ENCODE data around the genes SSX4B, RBM3, PQBP1 and TFE3.

DNA sequence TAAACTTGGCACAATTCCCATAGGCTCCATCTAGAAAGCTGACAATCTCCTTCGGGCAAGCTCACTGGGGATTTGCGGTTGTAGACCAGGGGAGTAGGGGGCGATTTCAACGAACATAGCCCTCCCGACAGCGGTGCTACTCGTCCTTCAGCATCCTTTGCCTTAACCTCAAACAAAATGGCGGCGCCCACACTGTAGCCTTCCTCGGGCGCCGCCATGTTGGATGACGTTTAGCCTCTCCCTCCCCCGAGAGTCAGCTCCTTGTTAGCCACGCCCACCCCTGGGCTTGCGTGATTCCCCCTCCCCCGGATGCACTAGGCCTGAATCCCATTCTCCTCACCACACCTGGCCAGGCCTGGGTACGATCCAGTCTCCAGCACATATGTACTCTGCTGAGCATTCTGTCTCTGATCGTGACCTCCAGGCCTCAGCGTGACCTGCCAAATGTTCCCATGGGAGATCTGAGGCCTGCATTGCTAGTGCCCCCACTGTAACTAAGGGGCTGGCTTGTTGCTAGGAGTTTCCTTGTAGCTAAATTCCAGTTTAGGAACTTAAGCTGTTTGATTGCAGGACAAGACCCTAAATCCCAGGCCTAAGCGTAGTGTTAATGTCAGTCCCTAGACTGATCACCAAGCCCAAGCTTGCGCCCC is 48.9 kb upstream of the ZNF157 start:
- PRO-cap: no peak

DNA sequence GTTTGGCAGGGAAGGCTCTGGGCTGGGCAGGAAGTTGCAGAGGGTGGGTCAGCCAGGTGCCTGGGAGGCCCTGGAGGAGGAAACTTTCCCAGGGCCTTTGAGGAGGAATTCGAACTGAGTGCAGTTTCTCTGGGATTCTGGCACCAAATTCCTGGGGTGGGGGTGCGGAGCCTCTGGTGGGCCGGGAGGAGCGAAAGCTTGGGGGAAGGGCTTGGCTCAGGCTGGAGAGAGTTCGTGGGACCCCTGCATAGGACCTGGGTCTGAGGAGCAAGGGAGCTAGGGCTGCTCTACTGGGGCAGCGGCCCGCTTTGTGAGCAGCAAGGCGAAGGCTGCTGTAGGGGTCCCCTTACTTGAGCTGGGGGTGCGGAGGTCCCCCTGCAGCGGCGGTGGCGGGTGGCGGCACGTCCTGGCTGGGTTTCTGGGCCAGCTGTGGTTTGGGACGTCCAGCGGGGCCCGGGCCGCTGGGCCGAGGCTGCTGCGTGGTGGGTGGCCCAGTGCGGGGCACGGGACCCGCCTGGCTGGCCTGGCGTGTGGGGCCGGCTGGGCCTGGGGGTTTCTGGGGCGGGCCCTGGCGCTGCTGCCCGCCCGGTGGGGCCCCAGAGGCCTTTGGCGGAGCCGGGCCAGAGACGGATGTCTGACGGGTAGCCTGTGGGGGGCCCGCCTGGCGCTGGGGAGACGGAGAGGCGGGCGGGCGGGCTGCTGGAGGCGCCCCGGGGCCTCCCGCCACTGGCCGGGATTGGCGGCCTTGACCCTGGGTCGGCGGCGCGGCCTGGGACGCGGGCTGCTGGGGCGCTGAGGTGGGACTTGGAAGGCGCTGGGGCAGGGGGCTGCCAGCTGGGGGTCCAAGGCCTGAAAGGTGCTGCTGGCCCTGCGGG is 8.3 kb upstream of the TIMP1 start:
- PRO-cap: unidirectional peak, plus-strand start at position 51 of the sequence

GRCh38 chrX:47586510-47587800 is 4.7 kb downstream of the TIMP1 start:
- PRO-cap: no peak

GRCh38 chrX:47863225-47863627 is 26.5 kb downstream of the ZNF81 start:
- PRO-cap: no peak

DNA sequence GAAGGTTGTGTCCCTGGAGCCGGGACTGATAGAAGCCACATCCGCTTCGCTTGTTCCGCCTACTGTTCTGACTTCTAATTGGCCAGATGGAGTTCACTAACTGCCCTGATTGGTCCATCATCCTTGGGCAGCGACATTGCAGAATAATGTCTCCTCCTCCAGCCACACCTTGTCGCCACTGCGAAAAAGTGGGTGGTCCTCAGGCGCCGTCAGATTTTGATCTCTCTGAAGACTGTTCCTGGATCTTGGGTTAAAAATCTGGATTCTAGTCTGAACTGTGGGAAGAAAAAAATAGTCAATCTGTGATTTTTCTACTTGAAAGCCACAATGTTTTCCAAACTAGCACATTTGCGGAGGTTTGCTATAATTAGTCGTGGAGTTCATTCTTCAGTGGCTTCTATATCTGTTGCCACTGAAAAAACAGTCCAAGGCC is 311 bp upstream of the SSX3 start:
- PRO-cap: no peak

DNA sequence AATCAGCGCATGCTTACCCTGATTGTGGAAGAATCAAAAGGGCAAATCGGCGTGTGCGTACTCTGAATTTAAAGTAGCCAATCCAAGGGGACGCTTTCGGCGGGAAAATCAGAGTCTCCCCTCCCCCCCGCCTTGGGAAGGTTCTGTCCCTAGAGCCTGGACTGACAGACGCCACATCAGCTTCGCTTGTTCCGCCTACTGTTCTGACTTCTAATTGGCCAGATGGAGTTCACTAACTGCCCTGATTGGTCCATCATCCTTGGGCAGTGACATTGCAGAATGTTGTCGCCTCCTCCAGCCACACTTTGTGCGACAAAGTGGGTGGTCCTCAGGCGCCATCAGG is at the start of gene SSX4B:
Gene SSX4B (minus strand): TSS at position 116 of the 343 bp plus-strand sequence.
- PRO-cap: no peak

DNA sequence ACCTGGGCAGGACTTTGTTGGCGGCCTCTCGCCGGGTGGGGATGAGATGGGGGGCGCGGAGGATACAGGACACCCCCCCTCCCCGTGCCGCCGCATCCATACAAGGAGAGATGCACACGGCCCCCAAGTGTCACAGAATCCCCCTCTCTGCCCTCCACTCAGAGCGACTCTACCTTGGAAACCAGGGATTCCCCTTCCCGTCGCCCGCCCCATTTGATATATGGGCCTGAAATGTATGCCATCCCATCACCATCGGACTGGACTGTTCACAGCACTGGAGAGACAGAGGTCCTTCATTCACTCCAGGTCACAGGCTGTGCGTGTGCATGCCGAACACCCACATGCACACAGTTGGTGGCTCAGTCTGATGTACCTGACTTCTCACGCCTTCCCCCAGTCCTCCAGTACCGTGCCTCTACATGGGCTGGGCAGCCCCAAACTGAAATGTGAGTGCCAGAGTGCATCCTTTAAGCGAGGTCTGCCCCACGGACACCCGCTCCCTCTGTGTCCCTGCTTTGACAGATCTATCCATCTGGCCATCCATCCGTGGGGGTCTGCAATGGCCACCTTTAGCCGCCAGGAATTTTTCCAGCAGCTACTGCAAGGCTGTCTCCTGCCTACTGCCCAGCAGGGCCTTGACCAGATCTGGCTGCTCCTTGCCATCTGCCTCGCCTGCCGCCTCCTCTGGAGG is 615 bp downstream of the PORCN start:
- PRO-cap: no peak

- PRO-cap: bidirectional peak, plus-strand start at chrX:48521859, minus-strand start at chrX:48521568
Measured at GRCh38 chrX:48521263-48521762, 295 bp upstream of the EBP start.

- PRO-cap: no peak
Measured at GRCh38 chrX:48538028-48538759, 1.3 kb upstream of the TBC1D25 start.

DNA sequence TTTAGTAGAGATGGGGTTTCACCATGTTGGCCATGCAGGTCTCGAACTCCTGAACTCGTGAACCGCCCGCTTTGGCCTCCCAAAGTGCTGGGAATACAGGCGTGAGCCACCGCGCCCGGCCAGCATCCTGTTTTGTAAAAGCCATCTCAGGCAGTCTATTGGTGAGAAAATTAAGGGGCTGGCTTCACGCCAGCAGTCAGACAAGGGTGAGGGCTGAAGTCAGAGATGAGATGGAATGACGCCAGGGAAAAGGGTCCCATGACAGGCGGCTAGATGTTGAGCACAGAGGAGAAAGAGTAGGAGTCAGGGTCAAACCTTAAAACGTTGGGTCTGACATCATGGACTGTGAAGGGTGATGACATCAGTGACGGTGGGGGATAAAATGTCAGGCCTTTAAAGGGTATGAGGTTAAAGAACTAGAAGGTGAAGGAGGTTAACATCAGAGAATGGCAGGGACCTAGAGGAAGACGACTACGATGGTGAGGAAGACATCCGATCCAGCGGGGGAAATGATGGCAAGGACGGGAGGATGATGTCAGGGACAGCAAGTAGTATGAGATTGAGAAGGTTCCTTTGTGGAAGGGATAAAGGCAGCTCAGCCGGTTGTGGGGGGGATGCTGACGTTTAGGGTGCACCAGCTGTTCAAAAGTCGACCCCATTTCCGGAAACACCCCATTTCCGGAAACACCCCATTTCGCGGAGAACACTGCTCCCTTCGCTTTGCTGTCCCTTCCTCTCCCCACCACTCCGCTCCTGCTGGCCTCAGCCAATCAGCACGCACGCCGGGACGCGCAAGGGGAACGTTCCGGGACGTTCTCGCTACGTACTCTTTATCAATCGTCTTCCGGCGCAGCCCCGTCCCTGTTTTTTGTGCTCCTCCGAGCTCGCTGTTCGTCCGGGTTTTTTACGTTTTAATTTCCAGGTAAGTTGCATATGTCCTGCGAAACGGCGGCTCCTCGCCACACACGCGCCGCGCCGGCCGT is at the start of gene RBM3:
Gene RBM3 (plus strand): TSS at position 833 of the 983 bp plus-strand sequence.
- PRO-cap: bidirectional peak, plus-strand start at position 833 of the sequence, minus-strand start at position 661 of the sequence

DNA sequence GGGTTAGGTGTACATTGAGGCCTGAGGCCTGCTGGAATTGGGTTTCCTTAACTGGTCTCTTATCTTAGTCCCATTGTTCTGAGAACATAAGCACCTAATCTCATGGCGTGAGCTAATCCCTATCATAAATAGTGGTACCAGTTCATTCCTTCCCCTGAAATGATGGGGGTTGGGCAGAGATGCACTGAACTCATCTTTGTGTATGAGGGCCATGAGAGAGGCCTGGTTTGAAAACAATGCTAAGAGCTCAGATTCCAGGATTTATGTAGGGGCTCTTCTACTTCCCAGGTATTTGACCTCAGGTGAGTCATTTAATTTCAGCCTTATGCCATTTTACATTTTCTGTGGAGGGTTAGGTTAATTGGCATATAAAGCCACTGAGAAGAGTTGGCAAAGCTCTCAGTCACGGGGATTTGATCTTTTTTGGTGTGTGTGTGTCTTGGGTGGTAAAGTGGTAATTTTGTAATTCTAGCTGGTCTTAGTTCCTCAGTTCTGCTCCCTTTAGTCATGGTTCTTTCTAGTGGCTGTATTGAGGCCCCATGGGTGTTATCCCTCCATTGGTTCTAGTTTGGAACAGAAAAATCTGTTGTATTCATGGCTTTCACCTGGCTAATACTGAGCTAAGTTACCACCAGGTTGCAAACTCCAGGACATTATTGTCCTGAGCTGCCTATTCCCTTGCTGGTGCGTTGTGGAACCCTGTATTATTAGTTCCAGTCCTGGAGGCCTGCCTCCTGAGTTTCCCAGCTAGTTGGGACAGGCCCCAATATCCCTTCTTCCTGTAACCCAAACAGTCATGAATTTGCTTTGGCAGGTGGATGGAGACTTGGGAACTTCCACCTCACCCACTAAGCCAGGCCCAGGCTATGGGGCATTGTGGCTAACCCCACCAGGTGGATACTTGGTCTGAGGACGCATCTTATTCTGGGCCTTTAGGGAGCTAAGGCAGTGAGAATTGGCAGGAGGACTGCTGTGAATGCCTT is 4.7 kb downstream of the RBM3 start:
- PRO-cap: no peak

DNA sequence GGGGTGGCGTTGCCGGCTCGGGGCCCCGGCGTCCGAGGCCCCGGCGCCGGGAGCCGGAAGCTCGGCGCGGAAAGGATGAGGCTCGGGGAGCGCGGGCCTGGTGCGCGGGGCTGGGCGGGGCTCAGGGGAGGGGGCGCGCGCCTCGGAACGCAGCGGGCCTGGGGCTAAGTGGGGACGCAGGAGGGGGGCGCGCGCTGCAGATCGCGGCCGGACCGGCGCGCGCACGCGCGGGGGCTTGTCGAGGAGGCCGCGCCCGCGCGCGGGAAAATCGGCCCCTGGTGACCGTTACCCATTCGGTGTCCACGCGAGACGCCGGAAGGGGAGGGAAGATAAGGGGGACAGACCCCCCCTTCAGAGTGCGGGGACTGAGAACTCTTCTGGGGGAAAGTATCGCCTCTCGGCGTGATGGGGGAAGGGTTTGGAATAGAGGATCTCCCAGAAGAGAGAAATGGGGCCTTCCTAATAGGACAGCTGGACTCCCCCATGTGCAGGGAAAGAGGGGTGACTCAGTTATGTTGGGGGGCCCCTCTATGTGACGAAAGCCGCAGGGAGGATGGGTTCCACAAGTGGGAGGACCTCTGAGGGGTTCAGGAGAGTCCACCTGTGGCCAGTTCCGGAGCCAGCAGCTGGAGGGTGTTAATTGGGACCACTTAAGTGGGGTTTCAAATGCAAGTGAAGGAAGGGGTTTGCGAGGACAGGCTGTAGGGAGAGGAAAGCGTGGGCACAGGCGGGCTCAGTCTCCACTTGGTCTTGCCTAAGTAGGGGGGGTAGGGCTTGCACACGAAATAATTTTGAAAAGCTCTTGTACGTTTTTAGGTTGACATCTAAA is 538 bp downstream of the SUV39H1 start:
- PRO-cap: no peak

DNA sequence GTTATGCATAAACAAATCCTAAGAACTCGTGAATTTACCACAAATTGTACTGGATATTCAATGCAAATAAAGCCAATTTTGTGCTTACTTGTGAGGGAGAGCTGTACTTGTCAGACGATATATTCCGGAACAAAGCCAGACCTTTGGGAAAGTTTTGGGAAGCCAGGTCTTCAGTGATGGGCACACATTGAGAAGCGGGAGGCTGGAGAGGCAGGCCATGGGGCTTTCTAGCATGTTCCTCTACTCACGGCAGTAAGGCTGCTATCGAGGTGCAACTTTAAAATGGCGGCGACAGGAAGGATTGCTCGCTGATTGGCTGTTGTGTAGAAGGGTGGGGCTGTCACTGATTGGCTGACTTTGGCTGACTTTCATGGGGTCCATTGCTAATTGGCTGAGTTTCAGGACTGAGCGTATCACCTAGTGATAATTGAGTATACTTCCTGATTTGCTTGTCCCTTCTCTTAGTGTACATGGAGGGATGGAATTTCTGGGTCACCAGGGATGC is 19.8 kb upstream of the GLOD5 start:
- PRO-cap: no peak

DNA sequence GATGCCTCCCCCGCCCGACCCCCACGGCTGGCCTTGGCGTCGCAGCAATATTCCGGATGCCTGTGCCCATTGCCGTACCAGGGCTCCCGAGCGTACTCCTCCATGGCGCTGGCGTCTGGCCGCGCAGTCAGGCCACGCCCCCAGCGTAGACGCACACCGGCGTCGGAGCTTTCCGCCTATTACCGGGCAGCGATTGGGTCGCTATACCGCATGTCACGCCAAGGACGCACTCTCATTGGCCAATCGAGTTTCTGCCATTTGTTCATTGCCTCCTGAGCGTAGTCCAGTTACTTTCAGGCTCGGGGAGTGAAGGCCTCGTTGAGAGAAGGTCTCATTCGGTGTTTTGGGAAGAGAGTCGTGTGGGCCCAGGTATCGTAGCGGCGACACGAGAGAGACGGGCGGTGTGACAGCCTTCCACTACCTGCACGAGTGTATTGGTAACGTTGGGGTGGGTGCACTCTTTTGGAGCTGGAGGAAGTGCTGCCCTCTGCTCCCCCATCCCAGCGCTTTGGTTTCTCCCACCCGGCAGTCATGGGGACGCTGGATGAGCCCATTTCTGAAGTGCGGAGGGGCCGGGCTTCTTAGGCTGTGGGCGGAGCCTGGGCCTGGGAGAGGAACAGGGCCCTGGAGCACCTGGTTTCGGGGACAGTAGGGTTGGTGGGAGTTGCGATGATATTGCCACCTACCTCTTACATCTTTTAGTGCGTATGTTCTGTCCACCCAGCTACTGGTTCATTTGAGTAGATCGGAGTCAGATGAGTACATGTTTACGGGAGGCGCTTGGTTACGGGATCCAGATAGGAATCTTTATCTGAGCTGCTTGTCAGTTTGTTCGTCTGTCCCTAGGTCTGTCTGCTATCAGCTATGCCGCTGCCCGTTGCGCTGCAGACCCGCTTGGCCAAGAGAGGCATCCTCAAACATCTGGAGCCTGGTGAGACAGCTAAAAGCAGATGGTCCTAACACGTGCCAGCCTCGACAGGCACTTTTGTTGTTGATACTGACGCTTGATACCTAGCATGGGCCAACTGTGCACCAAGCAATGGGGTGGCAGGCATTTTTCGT is at the start of gene PQBP1:
Gene PQBP1 (plus strand): TSS at position 285 of the 1,062 bp plus-strand sequence.
- PRO-cap: bidirectional peak, plus-strand start at position 286 of the sequence, minus-strand start at position 117 of the sequence; bidirectional peak, plus-strand start at position 584 of the sequence, minus-strand start at position 510 of the sequence

- PRO-cap: no peak
Measured at GRCh38 chrX:48913019-48913770, 1.7 kb upstream of the SLC35A2 start.

GRCh38 chrX:48939155-48939770 is 18.1 kb downstream of the OTUD5 start:
- PRO-cap: no peak

- PRO-cap: no peak
Measured at GRCh38 chrX:49001338-49001937, 626 bp downstream of the GRIPAP1 start.

GRCh38 chrX:49029816-49030262 is 13.3 kb downstream of the TFE3 start:
- PRO-cap: bidirectional peak, plus-strand start at chrX:49030185, minus-strand start at chrX:49029937

- PRO-cap: unidirectional peak, minus-strand start at chrX:49043320; bidirectional peak, plus-strand start at chrX:49043821, minus-strand start at chrX:49043472
Measured at GRCh38 chrX:49043067-49043708, at the start of gene TFE3. Gene TFE3 (minus strand): TSS chrX:49043357.

DNA sequence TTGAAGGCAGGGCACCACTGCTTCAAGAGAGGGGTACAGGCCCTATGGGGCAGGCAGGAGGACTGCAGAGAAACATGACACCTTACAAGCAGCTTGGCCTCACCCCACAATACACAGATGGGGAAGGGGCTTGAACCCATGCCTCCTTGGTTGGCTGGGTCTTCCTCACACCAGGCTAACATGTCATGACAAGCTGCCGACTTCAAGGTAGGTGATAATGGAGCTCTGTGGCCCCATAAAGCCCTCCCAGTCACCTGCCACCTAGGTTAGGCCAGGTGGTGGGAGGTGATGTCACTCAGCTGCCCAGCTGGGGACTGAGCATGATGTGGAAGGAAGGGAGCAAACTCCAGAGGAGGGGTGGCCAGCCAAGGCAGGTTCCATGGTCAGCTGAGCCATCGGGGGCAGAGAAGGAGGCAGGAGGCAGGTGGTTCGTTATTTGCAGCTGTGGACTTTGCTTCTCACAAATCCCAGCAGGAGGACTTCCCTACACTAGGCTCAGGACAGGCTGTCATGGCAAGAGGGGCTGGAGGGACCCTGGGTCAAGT is 2.0 kb downstream of the CCDC120 start:
- PRO-cap: no peak